HGPS cell (cell line): ENCODE results near the genes SPDYE8 and CLDN3.

DNA sequence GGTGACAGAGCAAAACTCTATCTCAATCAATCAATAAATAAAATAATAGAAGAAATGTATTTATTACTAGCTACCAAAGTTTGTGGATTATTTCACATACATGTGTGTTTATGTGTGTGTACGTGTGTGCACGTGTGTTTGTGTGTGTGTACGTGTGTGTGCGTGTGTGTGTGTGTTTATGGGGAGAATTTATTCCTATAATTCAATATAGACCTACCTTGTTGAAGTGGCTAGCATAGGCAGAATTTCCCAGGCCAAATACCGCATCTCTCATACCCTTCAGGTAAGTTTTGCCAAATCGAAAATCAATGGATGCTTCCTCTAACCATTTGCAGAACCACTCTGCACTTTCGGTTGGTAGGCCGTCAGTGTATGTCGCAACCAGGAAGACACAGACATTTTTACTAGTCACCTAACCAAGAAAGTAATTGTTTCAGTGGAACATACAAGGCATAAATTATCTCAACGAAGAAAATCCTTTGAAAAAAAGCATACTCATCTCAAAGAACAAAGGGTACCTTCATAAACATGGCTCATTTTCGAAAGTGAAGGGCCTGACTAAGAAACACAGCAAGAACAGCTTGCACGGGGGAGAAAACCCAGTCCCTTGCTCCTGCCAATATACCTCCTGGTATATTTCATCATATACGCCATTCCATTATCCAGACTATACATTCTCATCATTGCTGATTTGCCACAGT, 17.6 kb downstream of the TYW1B start:
- RRBS, result no CpG with 5 or more reads among the region's 13 CpGs

GRCh38 chr7:72945026-72945897, 20.4 kb downstream of the POM121 start:
- RRBS, result no CpG with 5 or more reads among the region's 30 CpGs

- RRBS, result no CpG with 5 or more reads among the region's 10 CpGs
Observed at GRCh38 chr7:73029634-73030109, at the start of gene SPDYE8. SPDYE8 (minus strand) TSS chr7:73029766.

GRCh38 chr7:73436110-73436552, 2.6 kb downstream of the FZD9 start:
- RRBS, result no CpG with 5 or more reads among the region's 13 CpGs

GRCh38 chr7:73476660-73477785, 43.4 kb downstream of the FZD9 start:
- RRBS, result no CpG with 5 or more reads among the region's 12 CpGs

GRCh38 chr7:73566418-73567412, 9.2 kb upstream of the BCL7B start:
- RRBS, result no CpG with 5 or more reads among the region's 5 CpGs

- RRBS, result 56% methylated on average over 4 of the region's 26 CpGs
Observed at GRCh38 chr7:73602858-73603883, 21.2 kb downstream of the MLXIPL start.

DNA sequence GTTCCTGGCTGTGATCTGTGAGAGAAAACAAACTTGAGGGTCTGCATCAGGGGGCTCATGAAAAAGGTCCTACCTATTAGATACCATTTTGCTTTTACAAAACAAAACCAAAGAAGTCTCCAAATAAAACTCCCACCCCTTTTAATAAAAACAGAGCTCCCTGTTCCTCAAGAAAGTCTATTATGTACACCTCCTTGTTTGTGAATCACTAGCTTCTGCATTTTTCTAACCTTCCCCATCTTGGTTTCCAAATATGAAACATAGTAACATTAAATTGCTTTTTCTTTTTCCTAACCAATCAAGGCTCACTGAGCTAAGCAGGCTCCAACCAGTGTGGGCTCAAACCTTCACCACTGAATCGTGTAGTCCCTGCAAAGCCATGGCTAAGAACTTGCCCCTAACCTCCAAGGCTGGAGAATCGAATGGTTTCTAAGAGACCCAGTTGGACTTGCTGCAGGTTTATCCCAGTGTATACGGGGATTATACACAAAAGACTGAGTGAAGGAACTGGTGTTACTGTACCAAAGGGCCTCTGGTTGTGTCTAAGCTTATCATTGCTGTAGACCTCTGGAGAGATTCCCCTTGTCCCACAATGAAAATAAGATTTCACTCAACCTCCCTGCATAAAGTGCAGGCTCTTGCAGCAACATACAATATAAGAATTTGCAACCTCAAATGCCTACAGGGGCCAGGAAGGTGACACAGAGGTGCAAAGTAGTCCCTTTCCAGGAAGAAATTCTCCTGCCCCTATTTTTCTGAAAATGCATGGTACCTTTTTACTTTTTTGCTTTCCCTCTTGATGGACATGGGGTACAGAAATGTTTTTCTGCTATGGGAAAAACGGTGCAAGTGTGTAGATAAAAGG, 7.6 kb downstream of the VPS37D start:
- RRBS, result no CpG with 5 or more reads among the region's 4 CpGs

DNA sequence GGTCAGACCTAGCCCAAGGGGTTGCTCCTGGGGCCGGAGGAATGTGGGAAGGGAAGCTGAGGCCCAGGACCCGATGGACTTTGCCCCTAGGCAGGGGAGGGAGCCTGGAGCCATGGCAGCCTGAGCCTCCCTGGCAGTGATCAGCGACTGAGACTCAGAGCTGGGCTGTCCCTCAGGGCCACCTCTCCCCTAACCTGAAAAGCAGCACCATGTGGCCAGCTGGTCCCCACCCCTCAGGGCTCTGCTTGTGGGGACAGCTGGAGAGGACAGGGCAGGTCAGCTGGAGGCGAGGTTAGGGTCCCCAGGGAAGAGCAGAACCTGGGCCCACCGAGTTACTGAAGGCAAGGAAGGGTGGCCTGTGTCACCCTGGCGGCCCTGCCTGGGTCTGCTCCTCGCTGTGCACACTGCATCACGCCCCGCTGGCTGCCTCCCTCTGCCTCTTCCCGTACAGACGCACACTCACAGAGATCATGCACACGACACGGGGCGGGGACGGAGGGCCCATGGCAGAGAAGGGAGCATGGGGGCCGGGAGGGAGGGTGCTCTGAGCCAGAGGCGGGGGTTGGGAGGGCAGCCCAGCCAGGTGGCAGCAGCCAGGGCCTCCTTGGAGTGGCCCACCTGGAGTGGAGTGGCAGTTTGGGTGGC, 16.5 kb downstream of the BUD23 start:
- RRBS, result no CpG with 5 or more reads among the region's 17 CpGs

DNA sequence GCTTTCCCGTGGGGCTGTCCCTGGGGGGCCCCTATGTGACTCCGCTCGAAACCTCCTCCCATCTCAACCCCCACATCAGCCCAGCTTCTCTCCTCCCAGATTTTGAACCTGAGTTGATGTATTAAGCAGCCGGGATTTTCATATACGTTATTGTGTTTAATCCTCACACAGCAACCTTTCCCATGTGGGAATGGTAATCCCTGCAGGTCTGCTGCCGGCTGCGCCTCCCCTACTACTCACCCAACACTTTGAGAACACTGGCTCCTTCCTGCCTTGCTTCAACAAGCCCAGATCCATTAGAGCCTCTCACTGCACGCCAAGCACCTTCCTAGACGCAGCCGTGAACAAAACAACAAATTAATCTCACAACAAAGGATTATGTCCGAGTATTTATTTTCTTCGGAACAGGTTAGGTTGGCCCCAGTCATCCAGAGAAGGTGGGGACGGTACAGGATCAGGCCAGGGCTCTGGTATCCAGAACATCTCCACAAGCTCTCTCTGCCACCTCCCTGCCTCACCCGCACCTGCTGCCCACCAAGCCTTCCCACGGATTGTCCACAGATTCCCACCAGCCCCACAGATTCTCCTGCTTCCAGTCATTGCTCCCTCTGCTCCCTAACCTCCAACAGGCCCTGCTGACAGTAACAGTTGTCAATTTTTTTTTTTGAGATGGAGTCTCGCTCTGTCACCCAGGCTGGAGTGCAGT, 4.8 kb upstream of the ABHD11 start:
- RRBS, result 18% methylated on average over 3 of the region's 16 CpGs

- RRBS, result no CpG with 5 or more reads among the region's 18 CpGs
Observed at GRCh38 chr7:73766660-73767350, 3.3 kb downstream of the CLDN3 start.

- RRBS, result no CpG with 5 or more reads among the region's 63 CpGs
Observed at GRCh38 chr7:73768302-73769493, 1.4 kb downstream of the CLDN3 start.

DNA sequence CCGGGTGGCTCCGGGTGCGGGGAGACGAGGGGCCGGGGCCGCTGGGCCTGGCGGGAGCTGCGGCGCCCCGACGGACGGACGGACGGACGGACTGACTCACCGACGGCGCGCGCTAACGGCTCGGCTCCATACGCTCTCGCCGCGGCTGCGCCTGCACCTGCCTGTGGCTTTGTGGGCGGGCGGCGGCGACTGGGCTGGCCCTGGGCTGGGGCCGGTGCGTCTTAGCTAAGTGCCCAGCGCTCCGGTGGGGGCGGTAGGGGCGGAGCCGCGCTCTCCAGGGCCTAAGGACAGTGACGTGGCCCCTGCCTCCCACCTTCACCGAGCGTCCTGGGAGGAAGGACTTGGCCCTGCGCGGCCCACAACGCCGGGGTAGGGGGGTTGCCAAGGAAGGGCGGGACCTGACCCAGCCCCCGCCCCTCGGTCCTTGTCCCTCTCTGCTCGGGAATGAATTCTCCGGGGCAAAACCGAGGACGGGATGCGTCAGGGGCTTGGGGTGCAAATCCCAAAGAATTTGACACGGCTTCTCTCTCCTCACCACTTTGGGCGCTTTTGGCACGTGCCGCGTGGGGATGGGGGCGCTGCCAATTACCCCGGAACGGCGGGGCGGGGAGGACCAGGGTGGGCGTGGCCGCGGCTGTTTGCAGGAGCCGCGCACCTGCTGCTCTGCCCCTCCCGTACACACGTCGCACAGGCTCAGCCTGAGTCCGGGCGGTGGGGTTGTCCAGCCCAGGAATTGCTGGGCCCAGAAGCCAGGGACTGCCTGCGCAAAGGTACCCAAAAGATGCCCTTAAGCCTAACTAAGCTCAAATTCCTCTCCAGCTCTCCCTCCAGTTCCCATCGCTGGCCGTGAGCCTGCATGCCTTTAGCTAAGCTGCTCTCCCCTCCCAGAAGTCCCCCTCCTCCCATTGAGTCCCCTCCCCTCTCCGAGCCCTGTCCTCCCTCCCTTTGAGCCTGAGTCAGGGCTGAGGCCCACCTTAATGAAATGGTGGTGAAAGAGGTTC, at the start of gene CLDN3:
CLDN3 (minus strand) TSS at position 196 of the 1,001 bp plus-strand sequence.
- RRBS, result under 1% methylated on average over 13 of the region's 78 CpGs

- RRBS, result no CpG with 5 or more reads among the region's 5 CpGs
Observed at GRCh38 chr7:73796797-73797104, 26.7 kb upstream of the CLDN3 start.

- RRBS, result no CpG with 5 or more reads among the region's 5 CpGs
Observed at GRCh38 chr7:73823078-73823366, 7.8 kb upstream of the CLDN4 start.

DNA sequence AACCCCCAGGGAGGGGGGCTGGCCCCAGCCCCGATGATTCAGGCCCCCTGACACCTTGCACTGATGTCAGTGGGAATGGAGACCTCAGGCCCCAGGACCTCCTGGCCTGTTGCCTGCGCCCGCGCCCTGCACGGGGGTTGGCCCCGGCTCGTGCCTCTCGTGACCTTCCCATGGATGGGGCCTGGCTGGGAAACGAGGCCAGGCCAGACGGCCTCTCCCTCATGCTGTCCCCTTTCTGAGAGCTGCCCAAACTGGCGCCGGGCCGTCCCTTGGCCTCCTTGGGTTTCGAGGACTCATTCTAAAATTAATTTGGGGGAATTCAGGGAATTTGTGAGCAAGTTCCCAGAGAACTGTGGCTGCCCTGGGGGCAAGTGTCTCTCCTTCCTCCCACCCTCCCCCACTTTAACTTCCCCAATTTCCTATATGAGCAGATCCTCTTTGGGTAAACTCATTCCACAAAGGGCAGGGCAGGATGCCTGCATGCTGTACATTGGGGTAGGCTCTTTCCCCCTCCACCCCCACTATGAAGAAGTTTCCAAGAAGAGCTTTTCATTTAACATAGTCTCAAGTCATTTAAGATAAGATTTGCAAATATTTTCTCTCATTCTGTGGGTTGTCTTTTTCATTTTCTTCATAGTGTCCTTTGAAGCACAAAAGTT, 34.3 kb downstream of the TMEM270 start:
- RRBS, result 0% methylated on average over 2 of the region's 14 CpGs

DNA sequence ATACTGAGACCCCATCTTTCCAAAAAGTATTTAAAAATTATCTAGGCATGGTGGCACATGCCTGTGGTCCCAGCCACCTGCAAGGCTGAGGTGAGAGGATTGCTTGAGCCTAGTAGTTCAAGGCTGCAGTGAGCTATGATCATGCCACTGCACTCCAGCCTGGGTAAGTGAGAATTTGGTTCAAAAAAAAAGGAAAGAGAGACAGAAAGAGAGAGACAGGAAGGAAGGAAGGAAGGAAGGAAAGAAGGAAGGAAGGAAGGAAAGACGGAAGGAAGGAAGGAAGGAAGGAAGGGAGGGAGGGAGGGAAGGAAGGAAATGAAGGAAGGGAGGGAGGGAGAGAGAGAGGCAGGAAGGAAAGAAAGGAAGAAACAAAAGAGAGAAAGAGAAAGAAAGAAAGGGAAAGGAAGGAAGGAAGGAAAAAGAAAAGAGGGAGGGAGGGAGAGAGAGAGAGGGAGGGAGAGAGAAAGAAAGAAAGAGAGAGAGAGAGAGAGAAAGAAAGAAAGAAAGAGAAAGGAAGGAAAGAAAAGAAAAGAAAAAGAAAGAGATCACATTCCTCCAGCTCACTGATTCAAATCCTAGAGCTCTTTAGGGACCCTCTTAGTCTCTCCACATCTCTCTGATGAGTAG, 24.5 kb downstream of the ELN start:
- RRBS, result no CpG with 5 or more reads among the region's 1 CpG

GRCh38 chr7:74215783-74216292, 6.0 kb downstream of the LAT2 start:
- RRBS, result no CpG with 5 or more reads among the region's 16 CpGs

DNA sequence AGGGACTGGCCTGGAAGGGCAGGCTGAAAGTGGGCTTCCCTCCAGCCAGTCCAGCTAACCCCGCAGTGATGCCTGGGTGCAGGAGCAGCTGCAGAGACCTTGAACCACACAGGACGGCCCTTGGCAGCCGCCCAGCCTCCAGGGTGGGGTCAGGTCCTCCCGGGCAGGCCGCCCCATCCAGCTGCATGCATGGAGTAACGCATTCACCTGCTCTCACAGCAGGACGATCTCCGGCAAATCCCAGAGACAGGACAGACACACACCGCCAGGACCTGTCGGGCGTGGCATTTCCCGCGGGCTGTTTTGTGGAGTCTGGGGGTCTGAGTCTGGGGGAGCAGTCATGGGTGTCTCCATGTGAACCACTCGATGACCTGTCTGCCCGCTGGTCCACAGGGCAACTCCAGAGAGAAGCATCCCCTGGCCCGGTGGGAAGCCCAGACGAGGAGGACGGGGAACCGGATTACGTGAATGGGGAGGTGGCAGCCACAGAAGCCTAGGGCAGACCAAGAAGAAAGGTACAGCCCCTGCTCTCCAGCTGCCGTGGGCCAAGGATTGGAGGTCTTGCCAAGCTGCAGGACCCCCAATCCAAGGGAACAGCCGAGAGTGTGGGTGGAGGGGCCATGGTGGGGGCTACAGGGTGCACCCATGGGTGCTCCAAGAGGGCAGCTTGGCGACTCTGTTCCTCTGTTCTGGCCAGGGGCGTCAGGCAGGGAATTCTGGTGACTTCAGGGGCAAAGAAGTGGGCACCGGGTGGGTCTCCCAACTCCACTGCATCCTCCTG, 14.6 kb downstream of the LAT2 start:
- RRBS, result 62% methylated on average over 5 of the region's 25 CpGs

- RRBS, result 89% methylated on average over 3 of the region's 6 CpGs
Observed at GRCh38 chr7:74284930-74285244, 4.3 kb upstream of the CLIP2 start.